Temporal lobe (tissue), 2 donors: ENCODE results near the genes CREG2, IL1RL2 and MRPS9.

GRCh38 chr2:101386781-101387842 lies at the start of gene CREG2:
Gene CREG2, minus strand, starts transcription at chr2:101387503.
- RAMPAGE, long total RNA: no peak

GRCh38 chr2:101759138-101759619 lies 61.7 kb downstream of the MAP4K4 start:
- RAMPAGE, long total RNA: no peak

- RAMPAGE, long total RNA: no peak
Observed at GRCh38 chr2:101983538-101983841, 8.3 kb upstream of the IL1R2 start.

DNA sequence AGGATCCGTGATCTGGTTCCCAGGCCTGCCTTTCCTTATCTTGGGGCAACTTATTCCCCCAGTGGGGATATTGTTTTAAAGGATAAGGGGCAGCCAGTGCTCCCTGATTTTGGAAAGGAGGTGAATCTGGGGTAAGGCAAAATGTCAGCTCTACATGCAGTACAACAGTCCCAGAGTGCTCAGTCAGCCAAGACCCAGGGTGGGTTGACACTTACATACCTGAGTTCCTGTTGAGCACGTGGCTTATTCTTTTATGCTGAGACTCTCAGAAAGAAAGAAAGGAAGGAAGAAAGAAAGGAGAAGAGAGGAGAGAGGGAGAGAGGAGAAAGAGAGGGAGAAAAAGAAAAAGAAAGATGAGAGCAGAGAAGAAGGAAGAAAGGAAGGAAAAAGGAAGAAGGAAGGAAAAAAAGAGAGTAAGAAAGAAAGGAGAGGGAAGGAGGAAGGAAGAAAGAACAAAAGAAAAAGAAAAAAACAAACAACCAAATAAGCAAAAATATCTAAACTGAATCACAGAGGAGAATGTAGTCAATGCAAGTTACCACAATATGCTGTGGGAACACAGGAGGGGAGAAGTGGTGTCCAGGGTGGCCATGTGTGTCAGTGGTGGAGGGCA lies 50.3 kb downstream of the IL1R2 start:
- RAMPAGE, long total RNA: no peak

- RAMPAGE, long total RNA: no peak
Observed at GRCh38 chr2:102066427-102067104, 74.8 kb downstream of the IL1R2 start.

GRCh38 chr2:102100717-102101258 lies 41.8 kb upstream of the IL1R1 start:
- RAMPAGE, long total RNA: no peak

- RAMPAGE, long total RNA: no peak
Observed at GRCh38 chr2:102144135-102144433, 1.5 kb downstream of the IL1R1 start.

DNA sequence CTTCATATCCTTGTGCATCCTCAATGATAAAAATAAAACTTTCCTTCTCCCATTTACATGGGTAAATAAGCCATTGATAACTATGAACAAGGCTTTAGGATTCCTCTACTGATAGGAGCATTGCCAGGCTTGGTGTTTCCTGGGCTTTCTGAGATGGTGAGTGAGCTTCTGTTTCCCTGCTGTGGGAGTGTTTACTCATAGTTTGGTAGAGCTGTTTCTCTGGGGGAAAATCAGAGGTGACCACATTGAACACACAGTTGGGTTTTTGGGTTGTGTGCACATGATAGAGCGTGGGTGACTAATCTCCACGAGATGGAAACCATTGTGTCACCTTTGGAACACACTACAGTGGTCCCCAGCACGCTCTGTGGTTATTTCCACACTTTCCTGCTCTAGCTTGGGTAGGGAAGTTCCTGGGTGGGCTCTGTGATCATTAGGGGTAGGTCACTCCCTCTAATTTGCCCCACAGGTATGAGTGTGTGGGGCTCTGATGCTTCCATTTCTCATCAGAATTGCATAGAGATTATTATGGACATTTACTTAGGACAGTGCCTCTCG lies 5.4 kb downstream of the IL1R1 start:
- RAMPAGE, long total RNA: no peak

DNA sequence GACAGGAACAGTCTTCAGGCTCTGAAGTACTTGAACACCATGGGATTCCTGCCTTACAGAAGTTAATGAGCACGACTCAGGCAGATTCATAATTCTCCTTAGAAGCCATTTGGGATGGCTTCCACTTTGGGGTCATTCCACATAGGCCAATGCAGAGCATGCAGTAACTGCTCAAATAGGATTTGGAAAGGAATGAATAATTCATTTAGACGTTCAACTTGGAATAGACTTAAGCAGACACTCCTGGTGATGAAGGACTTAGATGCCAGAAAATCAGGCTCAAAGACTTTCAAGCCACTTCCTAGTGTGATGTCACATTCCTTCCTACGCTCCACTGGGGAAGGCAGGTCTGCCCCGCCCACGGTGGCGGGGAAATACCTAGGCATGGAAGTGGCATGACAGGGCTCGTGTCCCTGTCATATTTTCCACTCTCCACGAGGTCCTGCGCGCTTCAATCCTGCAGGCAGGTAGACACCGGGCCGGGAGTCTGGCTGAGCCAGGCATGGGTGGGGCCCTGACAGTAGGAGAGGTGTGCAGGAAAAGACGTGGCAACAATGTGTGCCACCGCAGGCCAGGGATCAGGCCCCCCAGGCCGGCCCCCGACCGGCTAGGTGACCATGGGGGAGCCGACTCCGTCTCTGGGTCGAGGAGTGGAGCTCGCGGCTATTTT lies at the start of gene IL1RL2:
IL1RL2 (plus strand) TSS at position 404 of the 670 bp plus-strand sequence.
- RAMPAGE, long total RNA: no peak

- RAMPAGE, long total RNA: no peak
Observed at GRCh38 chr2:102190509-102191011, 3.7 kb downstream of the IL1RL2 start.

DNA sequence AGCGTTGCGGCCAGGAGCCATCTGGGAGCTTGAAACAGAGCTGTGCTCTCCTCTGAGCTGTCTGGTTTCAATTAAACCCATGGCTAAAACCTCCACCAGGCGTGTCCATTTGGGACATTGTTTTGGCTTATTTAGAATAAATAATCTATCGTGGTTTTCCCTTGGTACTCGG lies 58.5 kb downstream of the IL1RL2 start:
- RAMPAGE, long total RNA: no peak

DNA sequence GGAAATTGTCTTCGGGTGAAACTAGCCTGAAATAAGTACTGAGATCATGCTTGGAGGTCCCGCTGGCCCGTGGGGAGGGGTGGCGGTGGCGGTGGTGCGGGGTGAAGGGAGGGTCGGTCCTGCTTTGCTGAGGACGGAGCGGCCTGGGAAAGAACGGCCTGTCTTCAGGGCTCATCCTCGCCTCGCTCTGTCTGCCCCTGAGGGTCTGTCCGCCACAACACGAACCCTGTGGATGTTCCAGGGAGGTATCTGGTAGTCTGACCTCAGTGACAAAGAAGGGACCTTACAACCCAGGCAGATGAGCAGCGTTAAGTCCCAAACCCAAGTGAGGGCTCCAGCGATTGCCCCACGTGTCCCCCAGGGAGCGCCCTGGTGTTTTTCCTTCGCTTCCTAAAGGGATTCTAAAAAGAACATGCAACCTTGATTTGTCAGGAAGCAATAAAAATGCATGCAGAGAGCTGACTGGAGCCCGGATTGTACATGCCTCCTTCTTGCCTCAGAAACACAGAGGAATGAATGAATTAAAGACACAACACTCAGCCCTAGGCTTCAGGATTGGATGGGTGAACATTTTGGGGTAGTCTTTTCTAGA lies 58.9 kb downstream of the IL1RL2 start:
- RAMPAGE, long total RNA: no peak

GRCh38 chr2:102622739-102623100 lies 3.4 kb downstream of the SLC9A2 start:
- RAMPAGE, long total RNA: no peak

- RAMPAGE, long total RNA: no peak
Observed at GRCh38 chr2:103741155-103741550, 979.3 kb downstream of the TMEM182 start.

DNA sequence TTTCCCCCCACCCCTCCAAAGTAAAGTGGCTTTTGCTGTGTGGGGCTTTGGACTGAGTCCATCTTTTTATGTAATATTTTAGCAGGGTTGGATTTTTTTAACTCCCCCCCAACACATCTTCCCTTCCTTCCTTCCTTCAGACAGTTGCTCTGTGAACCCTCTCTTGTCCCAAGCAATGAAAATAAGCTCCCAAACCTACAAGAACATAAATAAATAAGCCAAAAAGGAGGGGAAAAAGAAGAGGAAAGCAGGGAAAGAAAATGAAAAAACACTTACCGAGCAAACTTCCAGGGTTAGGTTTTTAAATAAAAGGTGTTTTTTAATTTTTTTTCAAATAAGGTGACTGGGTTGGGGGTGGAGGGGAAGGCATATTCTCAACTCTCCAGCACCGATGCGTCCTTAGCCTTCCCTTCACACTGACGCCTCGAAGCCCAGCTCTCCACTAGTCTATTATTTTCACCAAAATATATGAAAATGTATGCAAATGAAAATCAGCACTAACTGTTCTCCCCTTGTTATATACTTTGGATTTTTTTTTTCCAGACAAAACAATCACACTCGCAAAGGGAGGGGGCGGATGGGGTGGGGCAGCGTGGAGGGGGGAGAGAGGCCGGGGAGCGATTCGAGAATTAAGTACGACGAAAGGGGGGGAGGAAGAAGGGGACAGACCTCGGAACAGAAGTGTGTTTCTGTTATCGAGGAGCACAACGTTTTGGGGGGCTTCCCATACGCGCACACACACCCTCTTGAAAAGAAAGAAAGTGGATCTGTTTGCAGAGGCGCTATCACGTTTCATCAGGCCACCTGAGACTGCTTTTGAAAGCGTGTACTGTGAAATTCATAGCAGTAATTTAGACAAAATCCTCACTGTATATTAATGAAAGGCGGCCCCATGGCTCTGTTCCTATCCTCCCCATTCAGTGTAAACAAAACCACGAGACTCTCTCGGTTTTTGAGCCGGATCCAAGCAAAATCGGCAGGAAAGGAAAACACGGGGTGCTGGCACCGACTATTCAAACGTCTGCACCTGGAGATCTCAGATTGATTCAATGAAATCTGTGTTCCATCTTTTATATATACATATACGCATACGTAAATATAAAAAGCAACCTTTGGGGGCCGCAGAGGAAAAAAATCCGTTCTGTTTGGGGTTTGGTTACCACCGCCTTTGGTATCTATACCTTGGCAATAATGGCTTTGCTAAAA lies 2.5 kb upstream of the POU3F3 start:
- RAMPAGE, long total RNA: start-site peak on the minus strand centred at position 454 of the sequence, 80 bp wide, 1,746 and 1,618 reads in 2 replicates

- RAMPAGE, long total RNA: no peak
Observed at GRCh38 chr2:105037716-105037946, 238 bp upstream of the MRPS9 start.

DNA sequence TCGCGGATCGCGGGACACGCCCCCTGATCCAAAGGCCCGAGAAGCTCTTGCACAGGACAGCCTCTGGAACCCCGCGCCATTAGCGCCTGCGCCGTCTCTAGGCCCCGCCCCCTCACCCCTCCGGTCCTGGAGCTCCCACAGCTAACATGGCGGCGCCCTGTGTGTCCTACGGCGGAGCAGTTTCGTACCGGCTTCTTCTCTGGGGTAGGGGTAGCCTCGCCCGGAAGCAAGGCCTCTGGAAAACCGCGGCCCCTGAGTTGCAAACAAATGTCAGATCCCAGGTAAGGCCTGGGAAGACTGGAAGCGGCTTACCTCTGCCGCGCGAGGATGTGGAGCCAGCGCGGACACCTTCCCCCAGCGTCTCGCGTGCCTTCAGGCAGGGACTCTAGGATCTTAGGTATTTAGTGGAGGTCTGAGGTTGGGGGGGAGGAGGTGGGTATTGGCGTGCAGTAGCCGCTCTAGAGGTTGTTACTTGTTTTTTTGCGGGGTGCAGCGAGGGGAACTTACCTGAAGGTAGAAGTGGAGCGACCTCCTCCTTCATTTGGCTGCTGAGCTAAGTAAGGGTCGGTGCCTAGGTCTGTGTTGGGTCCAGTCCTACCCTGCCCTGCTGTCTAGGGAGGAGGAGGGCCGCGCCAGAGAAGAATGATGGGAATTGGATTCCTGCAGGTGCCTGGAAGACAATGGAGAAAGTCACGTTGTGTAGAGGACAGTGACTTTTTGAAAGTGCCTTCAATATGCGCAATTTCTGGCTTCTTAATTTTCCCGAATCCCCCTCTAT lies at the start of gene MRPS9:
MRPS9 (plus strand) TSS at position 123 of the 778 bp plus-strand sequence.
- RAMPAGE, long total RNA: start-site peak on the plus strand centred at position 135 of the sequence, 12 bp wide, 93 and 60 reads in 2 replicates

DNA sequence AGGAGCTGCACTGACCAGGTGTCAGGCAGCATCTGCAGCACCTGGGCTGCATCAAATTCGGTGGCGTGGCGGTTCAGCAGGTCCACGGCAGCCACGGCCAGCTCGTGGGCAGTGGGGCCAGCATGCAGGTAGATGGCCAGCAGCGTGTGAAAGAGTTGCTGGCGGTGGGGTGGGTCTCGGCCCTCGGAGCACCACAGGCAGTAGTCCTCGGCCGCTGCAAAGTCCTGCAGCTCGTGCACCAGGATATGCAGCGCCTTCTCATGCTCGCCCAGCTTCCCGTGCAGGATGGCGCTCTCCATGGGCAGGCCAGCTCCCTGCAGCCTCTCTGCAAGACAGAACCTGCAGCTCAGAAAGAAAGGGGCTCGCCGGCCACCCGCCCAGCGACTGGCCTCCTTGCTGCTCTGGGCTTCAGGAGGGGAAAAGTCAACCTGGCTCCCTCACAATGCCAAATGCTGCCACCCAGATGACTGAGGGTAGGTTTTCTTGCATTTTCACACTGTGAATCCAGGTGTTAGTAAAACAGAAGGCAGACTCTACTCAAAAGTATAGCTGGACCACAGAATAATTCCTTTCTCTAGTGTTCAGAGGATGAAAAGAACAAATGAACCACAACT lies 27.9 kb downstream of the GPR45 start:
- RAMPAGE, long total RNA: no peak

- RAMPAGE, long total RNA: no peak
Observed at GRCh38 chr2:105377936-105378280, 20.9 kb downstream of the FHL2 start.

- RAMPAGE, long total RNA: no peak
Observed at GRCh38 chr2:105399496-105400006, 700 bp upstream of the FHL2 start.